ENCODE data around the gene PDE7B.

- PRO-cap, 2 experiments = peak in 1 of 2 experiments; most common minus-strand start chr6:133953921 (in 1)
Measured at GRCh38 chr6:133953540-133954819, 956 bp downstream of the TBPL1 start.

DNA sequence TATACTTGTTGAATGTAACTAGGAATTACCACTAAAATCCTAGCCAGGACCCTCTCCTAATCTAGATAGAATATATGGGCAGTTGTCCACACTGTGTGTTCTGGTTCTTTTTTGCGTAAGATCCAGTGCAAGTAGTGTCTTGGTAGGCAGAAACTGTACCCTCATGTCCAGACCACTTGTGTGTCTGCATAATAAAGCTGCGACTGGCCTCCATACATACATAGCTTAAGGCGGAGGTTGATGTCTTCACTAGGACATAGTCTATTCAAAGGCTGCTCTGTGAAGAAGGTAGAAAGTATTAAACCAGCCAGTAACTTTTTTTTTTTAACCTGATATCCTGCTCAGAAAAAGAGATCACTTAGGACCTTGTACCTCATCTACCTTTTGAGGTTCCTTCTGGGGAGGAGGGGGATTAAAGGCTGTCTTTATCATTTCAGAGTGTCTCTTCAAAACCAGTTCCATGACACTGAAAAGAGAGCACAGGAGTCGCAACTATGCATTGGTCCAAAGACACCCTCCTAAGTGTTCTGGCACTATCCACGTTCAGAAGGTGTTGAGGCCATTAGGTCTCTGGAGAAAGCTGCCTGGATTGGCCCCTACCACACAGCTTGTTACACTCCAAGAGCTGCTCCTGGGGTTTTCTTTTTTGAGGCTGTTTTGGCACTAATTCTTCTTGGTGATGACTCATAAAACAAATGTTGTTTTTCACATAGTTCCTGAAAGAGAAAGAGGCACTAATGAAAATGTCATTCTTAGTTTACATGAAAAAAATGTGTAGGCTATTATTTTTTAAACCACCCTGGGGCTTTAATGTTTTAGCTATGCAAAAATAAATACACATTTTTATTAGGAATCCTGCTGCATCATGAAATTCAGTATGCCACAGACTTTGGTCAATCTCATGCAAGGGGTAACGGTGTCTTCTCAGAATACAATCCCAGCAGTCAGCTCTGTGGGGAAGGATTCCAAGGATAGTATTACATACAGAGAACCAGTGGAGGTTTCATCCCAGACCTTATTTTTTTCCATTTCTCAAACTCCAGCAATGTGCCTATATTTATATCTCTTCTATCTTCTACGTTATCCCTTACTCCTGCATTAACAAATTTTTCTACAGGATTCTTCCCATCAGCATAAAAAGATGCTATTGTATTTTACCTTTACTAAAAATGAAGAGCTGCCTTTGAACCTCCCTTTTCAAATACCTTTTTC is 38.0 kb downstream of the TBPL1 start:
- PRO-cap, 2 experiments = no peak in any of the 2 experiments

GRCh38 chr6:134172551-134173701 is 120.5 kb upstream of the SLC2A12 start:
- PRO-cap, 2 experiments = no peak in any of the 2 experiments

- PRO-cap, 2 experiments = no peak in any of the 2 experiments
Measured at GRCh38 chr6:134539782-134540539, 222.0 kb upstream of the SGK1 start.

DNA sequence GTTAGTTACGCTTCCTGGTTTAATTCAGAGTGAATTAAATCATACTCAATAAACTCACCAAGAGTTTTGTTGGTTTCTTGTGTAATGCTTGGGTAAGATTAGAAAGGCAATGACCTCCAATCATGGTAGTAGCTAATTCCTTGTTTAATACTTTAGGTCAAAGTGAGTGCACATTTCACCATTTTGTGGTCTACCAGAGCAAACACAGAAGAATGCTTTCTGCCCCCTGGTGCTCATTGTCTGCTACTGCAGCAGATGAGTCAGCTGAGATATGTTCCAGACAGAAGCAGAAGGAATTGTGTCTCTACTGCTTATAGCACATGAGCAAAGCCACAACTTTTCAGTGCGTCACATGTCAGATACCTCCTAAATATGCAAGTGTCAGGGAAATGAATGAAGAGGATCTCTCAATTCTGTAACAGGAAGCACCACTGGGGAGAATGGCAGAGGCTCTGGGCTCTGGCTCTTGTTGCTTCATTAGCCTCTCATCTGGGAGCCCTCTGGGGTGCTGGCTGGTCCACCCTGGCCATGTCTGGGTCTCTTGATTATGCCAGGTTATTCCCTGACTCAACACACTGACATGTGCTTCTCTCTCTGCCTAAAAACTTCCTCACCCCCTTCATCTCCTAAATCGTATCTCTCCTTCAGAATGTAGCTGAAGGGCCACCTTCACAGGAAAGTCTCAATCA is 308.9 kb downstream of the ALDH8A1 start:
- PRO-cap, 2 experiments = no peak in any of the 2 experiments

DNA sequence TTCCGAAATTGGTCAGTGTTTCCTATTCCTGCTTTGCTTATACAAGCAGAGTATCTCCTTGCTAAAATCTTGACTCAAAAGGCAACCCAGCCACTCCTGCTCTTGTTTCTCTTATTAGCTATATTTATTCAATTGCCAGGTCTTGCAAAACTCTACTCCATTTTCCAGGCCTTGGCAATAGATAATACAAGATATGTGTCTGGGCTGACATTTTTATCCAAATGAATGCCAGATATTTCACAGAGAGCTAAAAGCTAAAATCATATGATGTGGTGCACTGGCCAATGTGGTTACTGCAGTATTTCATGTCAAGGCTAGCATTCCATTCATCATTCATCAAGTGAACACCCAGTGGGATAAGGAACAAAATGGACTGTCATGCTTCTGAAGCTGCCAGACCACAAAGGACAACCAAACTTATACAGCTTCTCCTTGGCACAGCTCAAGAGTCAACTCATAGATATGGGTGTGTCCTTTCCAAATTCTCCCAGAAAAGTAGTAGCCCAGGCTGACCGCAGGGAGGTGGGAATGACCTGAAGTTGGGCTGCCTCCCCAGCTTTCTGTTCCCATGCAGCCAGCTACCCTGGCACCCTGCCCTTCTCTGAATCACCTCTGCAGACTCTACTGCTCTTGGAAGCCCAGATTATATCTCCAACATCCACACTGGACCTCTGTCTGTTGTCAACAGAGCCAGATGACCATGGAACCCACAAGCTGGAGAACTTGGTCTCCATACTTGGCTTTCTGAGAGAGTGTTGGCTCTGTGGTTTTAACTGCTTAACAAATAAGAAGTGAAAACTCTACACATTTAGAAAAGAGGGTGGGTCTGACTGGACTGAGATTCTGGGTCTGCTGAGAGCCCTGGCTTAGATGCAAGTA is 122.9 kb downstream of the ALDH8A1 start:
- PRO-cap, 2 experiments = no peak in any of the 2 experiments

- PRO-cap, 2 experiments = no peak in any of the 2 experiments
Measured at GRCh38 chr6:134870651-134870992, 79.3 kb downstream of the ALDH8A1 start.

DNA sequence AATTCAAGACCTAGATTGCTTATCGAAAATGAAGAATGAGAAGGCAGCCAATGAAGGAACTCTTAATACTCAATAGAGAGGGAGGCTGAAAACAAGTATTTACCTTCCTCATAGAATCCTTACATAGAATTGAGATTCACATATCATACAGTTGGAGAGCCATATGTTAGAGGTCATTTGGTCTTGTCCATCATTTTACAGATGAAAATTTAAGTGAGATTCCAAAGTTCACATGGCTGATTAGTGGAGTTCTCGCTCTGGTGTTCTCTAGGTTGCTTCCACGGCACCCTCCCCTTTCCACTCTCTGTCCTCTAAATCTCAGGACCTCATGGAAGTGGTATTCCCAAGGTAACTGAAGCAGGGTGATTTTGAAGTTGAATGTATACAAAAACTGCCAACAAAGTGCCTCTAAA is 39.5 kb downstream of the HBS1L start:
- PRO-cap, 2 experiments = no peak in any of the 2 experiments

DNA sequence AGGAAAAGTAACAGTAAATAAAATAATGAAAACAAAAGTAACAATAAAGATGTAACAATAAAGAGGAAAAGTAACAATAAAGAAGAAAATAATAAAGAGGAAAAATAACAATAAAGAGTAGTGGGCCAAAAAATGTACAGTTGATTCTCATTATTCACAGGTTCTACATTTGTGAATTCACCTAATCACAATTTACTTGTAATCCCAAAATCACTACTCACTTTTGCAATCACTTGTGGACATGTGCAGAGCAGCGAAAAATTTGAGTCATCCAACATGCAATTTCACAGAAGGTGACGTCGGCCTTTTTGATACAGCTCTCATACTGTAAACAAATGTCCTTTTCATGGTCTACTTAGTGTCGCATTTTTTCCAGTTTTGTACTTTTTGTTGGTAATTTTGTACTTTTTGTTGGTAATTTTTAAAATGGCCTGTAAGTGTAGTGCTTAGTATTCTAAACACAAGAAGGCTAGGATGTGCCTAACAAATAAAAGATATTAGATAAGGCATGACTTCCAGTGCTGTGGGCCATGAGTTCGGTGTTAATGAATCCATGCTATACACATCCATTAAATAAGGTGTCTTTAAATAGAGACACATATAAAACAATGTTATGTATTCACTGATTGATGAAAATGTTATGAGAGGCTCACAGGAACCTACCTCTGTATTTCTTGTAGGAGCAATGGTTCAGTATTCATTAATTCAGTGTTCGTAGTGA is 23.8 kb downstream of the HBS1L start:
- PRO-cap, 2 experiments = no peak in any of the 2 experiments

- PRO-cap, 2 experiments = no peak in any of the 2 experiments
Measured at GRCh38 chr6:135084491-135084933, 29.9 kb upstream of the HBS1L start.

GRCh38 chr6:135186295-135187490 is 5.6 kb downstream of the MYB start:
- PRO-cap, 2 experiments = no peak in any of the 2 experiments

DNA sequence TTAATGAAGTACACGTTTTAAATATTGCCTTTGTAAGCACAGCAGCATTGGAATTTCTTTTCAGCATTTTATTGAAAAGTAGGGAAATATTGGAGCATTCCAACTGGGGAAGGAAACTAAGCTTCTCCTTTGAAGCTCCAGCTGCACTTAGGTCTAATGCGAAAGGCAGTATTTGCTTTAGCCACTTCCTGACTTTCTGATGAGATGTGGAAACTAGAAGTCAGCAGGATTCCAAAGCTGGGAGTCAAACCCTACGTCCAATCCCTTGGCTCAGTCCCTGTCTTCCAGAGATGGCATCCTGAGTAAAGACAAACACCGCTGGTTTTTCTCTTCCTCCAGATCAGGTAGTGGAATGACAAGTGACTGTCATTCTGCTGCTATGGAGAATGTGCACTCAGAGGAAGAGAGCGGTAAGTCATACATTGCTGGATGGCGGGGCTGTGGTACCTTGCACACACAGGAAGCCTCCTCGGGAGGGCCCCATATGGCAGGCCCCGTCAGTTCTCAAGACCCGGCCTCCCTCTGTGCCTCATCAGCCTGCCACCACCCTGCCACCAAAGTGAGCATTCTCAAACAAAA is 70.8 kb downstream of the MYB start:
- PRO-cap, 2 experiments = no peak in any of the 2 experiments

GRCh38 chr6:135266641-135267652 is 85.8 kb downstream of the MYB start:
- PRO-cap, 2 experiments = no peak in any of the 2 experiments

DNA sequence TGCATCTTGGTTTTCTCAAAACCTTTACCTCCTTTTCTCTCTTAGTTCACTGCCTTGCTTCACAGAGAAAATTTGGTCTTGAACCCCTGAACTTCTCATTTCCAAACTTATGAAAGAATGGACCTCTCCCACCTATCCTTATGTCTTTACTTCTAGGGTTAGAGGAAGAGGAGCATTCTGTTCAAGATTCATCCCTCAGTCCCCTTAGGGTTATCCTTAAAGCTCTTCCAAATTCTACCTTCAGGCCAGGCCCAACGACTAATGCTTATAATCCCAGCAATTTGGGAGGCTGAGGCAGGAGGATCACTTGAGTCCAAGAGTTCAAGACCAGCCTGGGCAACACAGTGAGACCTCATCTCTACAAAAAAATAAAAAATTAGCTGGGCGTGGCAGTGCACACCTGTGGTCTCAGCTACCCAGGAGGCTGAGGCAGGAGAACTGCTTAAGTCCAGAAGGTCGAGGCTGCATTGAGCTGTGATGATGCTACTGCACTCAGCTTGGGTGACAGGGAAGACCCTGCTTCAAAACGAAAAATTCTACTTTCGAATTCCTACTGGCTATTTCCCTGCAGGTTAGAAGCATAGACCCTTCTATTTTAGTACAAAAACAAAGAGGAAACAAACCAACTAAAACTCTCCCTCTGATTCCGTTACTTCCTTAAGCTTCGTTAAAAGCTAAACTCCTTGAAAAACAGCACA is 98.7 kb downstream of the AHI1 start:
- PRO-cap, 2 experiments = no peak in any of the 2 experiments

GRCh38 chr6:135722668-135722955 is 128.9 kb upstream of the PDE7B start:
- PRO-cap, 2 experiments = no peak in any of the 2 experiments

GRCh38 chr6:135811177-135811560 is 40.3 kb upstream of the PDE7B start:
- PRO-cap, 2 experiments = no peak in any of the 2 experiments

- PRO-cap, 2 experiments = peak in 2 of 2 experiments; most common plus-strand start chr6:135851595 (in 2); most common minus-strand start chr6:135851642 (in 1)
Measured at GRCh38 chr6:135851406-135852386, at the start of gene PDE7B. Gene PDE7B, plus strand, starts transcription at chr6:135851701.

- PRO-cap, 2 experiments = peak in 2 of 2 experiments; most common plus-strand start chr6:136051386 (in 2)
Measured at GRCh38 chr6:136050909-136051446, 199.1 kb downstream of the MTFR2 start.

- PRO-cap, 2 experiments = no peak in any of the 2 experiments
Measured at GRCh38 chr6:136158201-136158933, 91.7 kb downstream of the MTFR2 start.

- PRO-cap, 2 experiments = peak in 2 of 2 experiments; most common minus-strand start chr6:136251204 (in 2)
Measured at GRCh38 chr6:136250963-136251666, 1.0 kb upstream of the MTFR2 start.